ENCODE measurements around the genes IP6K2, RHOA and TCTA.

- PRO-cap = no peak
Observed at GRCh38 chr3:48687101-48687629, 1.4 kb upstream of the NCKIPSD start.

GRCh38 chr3:48716467-48717589 is at the start of gene IP6K2:
IP6K2 (minus strand) TSS chr3:48717221.
- PRO-cap = bidirectional peak, plus-strand start at chr3:48717436, minus-strand start at chr3:48717215

GRCh38 chr3:48739011-48739825 is 22.2 kb upstream of the IP6K2 start:
- PRO-cap = no peak

DNA sequence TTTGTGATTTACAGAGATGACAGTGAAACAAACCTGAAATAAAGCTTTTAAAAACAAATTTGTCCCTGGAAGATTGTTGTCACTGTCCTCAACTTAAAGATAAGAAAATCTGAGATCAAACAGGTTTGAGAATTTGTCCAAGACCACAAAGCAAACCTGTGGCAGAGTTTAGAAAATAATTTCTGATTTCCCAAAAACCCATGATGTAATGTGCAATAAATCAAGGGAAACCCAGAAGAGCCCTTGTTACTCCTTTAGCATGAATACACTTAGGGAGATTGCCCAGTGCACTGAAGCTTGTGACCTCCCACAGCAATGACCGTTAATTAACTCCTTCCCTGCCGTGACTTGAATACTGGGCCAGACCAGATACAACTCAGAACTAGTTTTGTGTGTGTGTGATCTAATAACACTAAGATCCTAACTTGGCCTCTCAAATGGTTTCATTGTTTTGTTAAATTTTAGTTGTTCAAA is 2.6 kb downstream of the PRKAR2A start:
- PRO-cap = no peak

GRCh38 chr3:48918192-48918564 is 464 bp upstream of the ARIH2 start:
- PRO-cap = no peak

DNA sequence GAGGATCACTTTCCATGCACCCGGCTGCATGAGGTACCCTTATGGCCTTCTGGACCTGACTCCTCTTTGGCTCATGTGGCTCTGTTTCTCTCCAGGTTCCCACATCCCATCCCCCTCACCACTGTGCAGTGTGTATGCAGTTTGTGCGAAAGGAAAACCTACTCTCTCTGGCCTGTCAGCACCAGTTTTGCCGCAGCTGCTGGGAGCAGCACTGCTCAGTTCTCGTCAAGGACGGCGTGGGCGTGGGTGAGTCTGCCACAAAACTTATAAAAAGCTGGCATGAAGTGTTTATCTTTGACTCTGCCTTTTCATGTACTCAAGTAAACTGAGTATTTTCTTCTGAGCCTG is 23.0 kb upstream of the P4HTM start:
- PRO-cap = no peak

- PRO-cap = no peak
Observed at GRCh38 chr3:49017874-49018239, 523 bp downstream of the DALRD3 start.

- PRO-cap = no peak
Observed at GRCh38 chr3:49024013-49024631, 2.2 kb downstream of the NDUFAF3 start.

GRCh38 chr3:49032618-49033055 is 3.4 kb upstream of the IMPDH2 start:
- PRO-cap = no peak

DNA sequence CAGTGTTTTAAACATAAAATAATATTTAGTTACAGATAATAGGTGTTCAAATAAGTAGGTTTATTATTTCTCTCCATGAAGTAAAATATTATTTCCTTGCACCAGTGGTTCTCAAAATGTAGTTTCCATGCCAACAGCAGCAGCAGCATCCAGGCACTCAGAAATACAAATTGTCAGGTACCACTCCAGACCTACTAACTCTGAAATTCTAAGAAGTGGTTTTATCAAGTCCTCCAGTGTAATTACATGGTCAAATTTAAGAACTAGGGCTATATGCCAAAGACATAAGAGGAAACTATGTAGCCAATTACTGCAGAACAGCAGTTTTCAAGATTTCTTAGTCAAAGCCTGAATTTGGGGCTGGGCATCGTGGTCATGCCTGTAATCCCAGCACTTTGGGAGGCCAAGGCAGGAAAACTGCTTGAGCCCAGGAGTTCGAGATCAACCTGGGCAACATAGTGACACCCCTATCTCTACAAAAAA is 30.7 kb downstream of the QRICH1 start:
- PRO-cap = no peak

DNA sequence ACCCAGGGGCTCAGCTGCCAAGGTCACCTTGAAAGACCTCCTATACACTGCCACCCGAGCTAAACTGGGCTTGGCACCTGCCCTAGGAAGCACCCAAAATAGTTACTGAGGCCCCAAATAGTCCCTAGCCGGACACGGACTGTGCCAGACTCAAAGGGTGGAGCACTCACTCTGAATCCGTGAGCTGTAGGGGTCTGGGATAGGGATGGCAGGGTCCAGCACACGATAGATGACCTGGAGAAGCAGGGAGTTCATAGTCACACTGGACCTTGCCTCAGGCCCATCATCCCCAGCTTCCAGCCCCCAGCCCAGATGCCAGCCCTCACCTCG is 1.7 kb downstream of the LAMB2 start:
- PRO-cap = no peak

DNA sequence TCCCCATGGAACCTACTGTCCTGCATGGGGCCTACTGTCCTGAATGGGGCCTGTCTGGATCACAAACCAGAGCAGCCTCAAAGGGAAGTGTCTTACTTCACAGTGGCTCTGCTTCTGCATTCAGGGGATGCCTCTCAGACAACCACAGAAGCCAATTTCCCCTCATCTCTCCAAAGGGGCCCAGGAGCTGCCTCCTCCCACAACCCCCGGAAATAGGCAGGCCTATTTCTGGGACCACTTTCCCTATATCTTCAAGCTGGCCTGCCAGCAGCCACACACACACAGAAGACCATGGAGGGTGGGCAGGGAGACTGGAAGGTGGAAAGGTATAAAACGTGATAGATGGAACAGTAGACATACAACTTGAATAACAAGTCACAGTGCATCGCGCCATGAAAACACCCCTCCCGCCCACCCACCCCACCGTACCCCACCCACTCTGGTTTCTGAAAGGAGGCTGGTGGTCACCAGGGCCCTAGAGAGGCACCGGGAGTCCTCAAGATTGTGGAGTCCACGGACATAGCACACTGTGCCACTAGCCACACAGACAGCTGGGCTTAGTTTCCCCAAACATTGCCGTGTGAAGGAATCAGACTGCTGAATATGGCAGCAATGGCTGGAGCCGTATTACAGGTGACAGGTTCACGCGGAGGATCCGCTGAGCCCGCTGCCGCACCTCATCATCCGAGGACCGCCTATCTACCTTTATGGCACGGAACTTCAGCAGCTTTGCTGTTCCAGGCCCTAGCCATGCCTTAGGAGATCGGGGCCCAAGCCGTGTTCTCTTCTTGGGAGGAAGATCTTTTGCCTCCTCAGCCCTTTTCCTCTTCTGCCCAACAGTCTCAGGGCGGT is 3.7 kb downstream of the CCDC71 start:
- PRO-cap = no peak

- PRO-cap = no peak
Observed at GRCh38 chr3:49217857-49218380, 18.6 kb downstream of the IHO1 start.

DNA sequence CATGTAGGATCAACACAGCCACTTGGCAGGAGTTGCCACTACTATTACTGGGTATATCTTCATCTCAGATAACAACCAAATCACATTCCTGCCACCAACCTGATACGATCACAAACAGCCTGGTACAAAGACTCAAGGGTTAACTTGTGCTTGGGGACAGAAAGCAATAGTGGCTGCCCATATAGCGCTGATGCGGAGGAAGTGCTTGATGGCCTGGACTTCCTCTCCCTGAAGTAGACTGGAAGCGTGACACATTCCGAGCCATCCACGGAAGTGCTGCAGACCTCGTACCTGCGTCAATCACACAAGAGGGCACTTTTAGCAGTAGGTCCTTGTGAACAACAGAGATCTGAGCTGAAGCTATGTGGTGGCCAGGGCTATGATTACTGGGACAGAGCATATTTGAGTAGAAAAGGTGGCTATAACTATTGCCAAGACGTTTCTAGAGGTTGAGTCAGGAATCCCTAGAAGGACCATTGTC is 17.3 kb upstream of the C3orf62 start:
- PRO-cap = no peak

GRCh38 chr3:49411362-49412141 is at the start of gene RHOA:
RHOA (minus strand) TSS chr3:49411976.
- PRO-cap = bidirectional peak, plus-strand start at chr3:49412399, minus-strand start at chr3:49412094

DNA sequence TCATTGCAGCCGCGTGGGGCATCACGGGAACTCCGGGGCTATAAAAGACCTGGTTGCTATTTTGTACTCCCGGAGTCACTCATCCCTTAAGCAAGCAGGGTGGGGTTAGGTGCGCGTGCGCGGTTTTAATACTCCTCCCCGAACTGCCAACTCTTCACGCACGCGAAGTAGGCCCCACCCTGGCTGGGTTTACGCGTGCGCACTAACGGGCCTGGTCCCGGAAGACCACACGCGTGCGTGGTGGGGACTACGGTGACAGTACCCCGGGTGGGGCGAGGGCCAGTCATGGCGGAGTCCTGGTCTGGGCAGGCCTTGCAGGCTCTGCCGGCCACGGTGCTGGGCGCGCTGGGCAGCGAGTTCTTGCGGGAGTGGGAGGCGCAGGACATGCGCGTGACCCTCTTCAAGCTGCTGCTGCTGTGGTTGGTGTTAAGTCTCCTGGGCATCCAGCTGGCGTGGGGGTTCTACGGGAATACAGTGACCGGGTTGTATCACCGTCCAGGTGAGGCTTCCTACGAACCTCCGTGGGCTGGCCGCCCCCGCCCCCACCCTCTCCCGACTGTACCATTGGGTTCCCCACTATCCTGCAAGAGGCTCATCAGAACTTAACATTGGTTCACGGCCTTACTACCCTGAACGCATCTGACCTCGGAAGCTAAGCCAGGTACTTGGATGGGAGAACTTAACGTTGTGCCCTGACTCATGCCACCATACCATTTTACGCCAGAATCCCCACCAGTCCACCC is at the start of gene TCTA:
TCTA (plus strand) TSS at position 282 of the 743 bp plus-strand sequence.
- PRO-cap = bidirectional peak, plus-strand start at position 258 of the sequence, minus-strand start outside the sequence

DNA sequence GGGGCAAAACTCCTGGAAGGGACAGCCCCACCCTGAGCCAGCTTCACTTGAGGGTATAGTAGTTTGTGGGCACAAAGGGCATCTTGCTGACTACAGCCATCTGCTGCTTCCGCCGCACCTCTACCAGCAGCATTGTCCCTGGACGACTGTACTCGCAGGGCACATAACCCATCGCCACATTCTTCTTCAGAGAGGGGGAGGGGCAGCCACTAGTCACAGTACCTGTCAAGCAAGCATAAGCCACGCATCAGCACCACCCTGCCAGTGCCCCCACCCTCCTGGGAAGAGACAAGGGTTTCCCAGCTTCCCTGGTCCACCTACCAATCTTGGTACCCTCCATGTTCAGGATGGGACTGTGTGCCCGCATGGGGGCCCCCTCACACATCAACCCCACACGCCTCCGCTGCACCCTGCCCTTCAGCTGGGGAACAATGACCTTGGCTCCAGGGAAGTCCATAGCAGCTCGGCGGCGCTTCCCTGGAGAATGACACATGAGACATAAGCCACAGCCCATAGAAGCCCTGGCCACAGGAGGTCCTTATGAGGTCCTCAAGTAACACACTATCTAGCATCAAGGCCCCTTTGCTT is 4.7 kb downstream of the AMT start:
- PRO-cap = no peak

- PRO-cap = no peak
Observed at GRCh38 chr3:49519776-49520137, 34.5 kb upstream of the BSN start.

DNA sequence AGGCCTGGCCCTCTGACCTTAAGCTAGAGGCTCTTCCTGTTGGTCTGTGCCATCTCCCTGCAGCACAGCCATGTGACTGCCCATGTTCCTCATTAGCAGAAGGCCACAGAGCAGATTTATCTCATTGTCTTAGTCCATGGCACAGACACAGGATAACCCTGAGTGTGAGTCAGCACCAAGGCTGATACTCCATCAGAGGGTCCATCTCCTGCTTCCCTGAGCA is 34.2 kb upstream of the BSN start:
- PRO-cap = no peak

GRCh38 chr3:49688312-49688515 is 1.1 kb downstream of the MST1 start:
- PRO-cap = no peak